Cardiac atrium fibroblast (primary cell): ENCODE measurements around the gene HUS1.

DNA sequence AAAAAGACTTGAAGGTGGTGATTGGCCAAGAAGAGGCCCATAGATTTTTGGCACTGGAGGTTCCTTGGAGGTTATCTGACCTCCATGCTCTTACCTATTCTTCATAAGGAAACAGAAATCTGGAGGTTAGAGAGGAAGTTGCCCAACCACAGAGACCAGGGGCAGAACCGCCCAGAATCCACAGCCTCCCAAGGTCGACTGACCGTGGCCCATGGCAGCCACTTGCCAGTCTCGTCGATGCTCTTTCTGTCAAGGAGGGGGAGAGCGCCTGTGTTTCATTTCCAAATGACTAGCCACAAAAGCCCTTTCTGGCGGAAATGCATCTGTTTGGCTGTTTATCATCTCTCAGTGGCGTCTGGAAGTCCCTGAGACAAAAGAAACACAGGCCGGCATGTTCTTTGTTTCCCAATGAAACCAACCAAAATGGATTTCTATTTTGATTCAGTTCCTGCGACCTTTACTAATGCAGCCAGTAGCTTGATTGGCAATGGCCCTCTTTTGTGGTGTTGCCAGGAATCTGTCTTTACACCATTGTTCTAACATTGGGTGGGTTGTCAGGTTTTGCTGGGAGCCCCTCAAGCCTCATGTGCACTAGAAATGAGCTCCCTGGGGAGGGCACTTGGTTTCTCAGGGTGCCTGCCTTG lies 2.9 kb downstream of the RAMP3 start:
- RAMPAGE, long total RNA: no peak

- RAMPAGE, long total RNA: no peak
Measured at GRCh38 chr7:45721967-45722667, 147.9 kb downstream of the ADCY1 start.

DNA sequence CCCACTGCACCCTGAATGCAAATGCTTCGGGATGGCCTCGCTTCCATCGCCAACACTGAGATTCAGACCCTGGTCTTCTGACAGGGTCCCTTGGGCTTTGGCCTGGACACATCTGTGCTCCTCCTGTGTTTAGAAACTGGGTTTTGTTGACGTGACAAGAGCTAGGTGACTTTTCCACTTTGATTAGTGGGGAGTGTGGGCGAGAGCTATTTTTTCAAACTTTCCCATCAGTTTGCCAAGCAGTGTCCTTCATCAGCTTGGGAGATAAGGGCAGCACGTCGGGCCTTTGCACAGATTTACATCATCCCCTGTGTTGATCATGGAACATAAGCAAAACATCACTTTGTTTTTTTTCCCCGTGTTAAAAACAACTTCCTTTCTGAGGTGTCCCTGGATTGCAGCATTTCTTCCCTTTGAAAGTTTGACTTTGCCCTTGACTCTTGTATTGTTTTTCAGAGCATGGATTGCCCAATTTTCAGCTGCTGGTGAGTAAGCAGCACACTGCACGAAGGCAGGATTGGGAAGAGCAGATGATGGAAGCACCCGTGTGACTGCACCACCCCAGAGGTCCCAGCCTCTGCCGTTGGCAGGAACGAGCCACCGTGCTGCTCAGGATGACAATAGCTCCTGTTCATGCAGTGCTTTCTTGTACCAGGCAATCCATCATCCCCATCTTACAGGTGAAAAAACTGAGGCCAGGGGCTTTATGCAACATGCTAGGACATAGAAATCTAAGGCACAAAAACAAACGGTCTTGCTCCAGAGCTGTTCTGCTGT lies 6.4 kb upstream of the IGFBP1 start:
- RAMPAGE, long total RNA: no peak

GRCh38 chr7:46155317-46155817 lies 234.3 kb upstream of the IGFBP3 start:
- RAMPAGE, long total RNA: no peak

DNA sequence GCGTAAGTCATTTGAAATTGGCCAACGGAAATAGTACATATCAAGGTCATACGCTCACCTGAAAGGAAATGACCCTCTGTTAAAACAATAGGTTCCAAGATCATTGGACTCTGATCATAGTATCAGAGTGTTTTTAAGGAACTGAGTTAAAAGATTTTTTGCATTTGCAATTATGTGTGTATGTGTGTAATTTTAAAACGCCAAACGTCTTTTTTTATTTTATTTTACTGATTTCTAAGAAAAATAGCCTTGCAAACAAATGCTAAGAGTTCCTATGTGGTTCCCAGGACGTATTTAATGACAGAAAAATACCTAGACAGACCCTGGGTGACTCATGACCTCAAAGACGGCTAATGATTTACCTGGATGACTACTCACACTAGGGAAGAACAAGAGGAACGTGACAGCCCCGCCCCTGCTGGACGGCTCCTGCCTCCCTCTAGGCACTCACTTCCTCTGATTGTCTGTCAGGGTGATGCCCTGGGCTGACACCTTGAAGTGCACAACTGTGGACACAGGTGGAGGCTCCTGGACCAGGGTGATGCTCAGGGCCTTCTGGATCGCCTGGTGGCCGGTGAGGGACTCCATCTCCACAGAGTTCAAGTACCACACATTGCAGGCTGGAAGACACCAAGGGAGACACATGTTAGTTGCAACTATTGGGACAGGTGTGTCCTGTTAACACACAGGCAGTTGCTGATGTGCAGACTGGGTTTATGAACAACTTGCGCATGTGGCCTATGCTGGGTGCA lies 298.5 kb downstream of the TNS3 start:
- RAMPAGE, long total RNA: no peak

GRCh38 chr7:47327846-47328555 lies 253.9 kb downstream of the TNS3 start:
- RAMPAGE, long total RNA: no peak

- RAMPAGE, long total RNA: no peak
Measured at GRCh38 chr7:47352520-47353085, 229.3 kb downstream of the TNS3 start.

DNA sequence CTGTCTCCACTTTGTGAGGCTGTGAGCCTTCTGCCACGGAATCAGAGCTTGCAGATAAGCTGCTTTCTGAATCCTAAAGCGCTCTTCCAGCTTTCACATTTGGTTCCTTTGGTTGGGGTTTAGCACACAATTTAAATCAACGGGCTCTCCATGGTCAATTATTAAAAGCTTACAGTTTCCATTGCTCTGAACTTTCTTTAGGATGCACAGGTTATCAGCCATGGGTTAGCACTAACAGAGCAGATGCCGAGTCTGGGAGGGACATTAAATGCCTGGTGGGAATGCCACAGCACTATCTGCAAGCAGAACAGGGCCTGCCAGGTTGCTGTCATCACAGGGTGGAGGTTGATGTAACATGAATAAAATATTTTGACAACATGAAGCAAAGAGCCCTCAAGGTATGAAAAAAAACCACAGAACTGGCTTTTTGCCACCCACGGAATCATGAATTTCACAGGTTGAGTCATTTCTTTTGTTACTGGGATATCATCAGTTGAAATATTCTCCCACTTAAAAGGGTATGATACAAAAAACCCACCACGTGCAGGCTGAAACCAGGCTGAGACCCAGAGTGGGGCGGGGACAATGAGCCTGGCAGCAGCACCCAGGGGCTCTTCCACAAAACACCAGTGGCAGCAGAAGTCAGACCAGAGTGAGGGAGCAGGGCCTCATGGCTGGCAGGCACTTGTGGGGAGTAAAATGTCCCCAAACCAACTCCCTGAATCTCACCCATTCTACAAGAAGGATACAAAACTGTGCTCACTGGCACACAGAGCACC lies 220.2 kb downstream of the TNS3 start:
- RAMPAGE, long total RNA: no peak

DNA sequence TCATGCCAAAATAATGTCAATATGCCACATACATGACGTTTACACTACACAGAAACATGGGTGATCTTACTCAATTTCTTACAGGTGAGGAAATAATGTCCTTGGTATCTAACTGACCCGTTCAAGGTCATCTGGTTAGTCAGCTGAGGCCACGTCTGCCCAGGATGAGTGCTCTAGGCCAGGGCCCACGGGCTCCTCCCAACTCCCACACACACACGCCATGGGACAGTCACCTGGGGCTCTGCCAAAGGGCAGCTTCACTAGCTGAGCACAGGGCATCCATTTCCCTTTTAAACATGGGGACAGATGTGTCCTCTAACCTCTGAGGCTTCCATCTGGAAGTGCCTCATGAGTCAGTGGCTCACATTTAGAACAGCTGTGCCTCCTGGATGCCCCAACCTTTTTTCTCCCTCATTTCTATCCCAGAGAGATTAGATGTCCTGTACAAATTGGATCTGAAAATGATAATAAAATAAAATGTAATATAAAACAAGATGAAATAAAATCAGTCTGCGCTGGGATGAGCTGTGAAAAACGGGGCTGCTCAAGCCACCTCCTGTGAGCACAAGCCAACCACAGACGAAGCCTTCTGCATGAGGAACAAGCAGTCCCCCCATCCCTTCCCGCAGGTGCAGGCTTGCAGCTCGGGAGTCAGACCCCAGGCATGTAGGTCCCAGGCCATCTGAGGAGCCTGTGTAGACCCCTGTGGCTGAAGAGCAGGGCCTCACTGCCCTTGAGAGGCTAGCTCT lies 123.7 kb downstream of the TNS3 start:
- RAMPAGE, long total RNA: no peak

DNA sequence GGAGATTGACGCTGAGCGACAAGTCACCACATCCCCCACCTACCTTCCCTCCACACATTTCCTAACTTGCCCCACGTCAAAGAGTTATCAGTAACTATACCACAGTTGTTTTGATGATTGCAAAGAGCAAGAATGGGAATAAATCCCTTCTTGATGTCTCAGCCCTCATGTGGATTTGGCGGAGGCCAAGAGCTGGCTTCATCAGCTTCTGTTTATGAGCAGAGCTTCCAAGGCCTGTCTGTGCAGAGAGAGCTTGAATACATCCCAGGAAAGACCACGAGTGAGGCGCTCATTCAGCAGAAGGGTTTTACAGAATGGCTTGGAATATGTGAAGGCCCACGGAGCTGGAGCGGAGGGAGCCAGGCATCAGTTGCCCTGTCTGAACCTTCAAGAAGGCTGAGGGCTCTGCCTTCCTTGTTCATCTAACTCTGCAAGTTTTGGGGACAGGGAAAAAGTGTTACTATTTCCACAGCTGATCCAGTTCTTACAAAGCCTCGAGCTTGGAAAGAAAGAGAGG lies 28.2 kb upstream of the TNS3 start:
- RAMPAGE, long total RNA: no peak

DNA sequence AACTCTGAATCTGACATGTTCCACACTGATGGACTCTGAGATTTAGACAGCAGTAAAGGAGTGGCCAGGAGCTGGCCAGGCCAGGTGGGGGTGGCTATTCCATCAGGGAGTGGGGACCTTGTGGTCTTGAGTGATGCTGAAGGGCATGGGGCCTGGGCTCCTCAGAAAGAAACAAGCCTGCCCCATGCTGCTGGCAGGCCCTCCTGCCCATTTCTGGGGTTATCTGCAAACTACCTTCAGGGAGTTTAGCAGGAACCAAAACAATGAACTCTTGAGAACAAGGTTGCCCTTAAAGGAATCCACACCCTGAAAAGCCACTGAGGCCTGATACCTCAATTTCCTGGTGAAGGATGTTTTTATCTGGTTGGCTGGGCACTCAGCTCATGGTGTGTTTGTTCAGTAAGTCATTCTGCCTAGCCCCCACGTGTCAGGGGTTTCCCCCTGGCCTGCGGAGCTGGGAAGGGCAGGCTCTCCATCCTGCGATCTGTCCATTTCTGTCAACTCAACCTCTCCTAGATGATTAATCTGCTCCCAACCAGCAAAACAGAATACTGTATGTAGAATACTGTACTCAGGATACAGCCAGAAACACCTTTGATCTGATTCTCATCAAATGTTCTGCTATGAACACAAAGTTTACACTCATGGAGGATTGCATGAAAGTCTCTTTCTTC lies 143.4 kb upstream of the TNS3 start:
- RAMPAGE, long total RNA: no peak

DNA sequence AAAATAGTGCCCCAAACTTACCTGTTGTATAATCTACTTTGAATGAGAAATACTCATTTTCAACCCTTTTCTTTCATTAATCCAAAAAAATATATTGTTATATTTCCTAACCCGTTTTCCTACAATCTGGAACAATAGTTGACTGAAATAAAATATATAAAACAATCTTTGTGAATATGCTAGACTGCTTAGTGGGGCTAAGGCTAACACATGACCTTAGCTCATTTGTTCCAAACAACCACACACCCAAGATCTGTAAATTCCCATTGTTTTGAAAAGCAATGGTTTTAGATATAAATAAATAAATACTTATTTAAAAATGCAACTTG lies 7.5 kb downstream of the HUS1 start:
- RAMPAGE, long total RNA: no peak

DNA sequence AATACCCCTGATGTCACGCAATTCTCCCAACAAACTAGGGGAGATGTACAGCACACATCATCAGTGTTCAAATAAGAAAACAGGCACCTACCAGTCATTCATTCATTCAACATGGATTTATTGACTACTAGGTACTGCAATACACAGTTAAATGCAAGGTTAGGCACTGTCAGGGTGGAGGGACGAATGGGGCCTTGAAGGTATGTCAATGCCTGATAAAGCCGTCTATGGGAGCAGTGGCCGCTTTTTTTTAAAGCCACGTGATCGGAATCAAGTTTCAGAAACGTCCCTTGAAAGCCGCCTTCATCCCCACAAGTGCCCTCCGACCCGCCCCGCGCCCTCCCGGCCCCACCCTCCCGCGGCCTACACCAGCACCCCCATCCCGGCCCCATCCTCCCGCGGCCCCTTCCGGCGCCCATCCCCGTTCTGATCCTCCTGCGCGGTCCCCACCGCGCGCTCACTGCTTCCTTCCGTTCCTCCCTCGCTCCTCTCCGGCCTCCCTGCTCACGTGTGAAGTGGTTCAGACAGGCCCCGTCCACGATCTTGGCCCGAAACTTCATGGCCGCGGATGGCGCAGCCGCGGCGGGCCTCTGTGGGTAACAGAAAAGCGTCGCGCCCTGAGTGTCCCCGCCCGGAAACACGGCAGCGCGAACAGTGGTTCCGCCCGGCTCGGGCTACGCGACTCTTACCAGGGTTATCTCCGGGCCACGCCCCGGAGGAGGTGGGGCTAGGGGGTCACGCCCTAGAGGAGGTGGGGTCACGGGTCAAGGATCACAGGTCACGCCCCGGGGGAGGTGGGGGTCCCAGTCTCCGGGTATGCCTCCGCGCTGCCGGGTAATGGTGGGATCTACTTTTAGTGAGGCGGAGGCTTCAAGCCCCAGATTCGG lies at the start of gene HUS1:
HUS1 (minus strand) TSS at position 656 of the 887 bp plus-strand sequence.
- RAMPAGE, long total RNA: start-site peak on the minus strand centred at position 575 of the sequence, 19 bp wide, 54 and 9 reads in 2 replicates

DNA sequence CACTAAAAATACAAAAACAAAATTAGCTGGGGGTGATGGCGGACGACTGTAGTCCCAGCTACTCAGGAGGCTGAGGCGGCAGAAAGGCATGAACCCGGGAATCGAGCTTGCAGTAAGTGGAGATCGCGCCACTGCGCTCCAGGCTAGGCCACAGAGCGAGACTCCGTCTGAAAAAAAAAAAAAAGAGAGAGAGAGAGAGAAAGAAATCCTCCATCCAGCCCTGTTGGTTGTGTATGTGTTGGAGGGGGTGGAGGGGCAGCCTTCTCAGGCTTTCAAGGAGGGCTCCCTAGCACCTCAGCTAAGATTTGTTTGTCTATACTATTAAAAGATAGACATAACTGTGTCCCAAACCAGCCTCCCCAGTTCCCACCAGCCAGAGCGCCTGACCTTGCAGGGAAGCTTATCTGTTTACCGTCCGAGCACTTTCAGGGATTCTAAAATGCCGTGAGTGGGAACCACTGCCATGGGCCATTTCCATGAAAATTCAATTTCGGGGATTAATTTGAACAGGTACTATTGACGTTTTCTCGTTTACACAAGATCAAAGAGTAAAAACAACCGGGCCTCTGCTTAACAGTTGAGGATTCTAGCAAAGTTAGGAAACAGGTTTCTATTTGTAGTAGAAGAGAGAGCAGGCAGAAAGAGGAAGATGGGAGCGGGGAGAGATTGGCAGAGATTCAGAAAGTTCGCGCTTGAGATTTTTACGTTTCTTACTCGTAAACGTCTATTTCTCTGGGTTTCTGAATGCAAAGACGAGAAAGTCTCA lies 800 bp upstream of the VWC2 start:
- RAMPAGE, long total RNA: no peak

- RAMPAGE, long total RNA: no peak
Measured at GRCh38 chr7:50120198-50120553, 24.5 kb downstream of the SPATA48 start.

GRCh38 chr7:50206263-50207186 lies 98.0 kb upstream of the IKZF1 start:
- RAMPAGE, long total RNA: no peak

DNA sequence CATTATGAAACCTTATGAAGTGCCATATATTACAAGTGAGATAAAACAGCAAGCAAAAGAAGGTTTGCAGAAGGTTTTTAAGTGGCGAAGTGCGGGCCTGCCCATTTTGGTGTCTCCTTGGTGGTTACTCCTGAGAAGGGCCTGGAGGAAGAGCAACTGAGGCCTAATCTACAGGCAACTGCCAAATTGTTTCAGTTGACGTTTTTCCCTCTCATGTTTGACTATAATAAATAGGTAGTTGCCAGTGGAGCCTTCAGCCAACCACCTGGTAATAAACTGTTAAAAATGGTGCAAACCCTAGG lies 3.6 kb downstream of the IKZF1 start:
- RAMPAGE, long total RNA: no peak

DNA sequence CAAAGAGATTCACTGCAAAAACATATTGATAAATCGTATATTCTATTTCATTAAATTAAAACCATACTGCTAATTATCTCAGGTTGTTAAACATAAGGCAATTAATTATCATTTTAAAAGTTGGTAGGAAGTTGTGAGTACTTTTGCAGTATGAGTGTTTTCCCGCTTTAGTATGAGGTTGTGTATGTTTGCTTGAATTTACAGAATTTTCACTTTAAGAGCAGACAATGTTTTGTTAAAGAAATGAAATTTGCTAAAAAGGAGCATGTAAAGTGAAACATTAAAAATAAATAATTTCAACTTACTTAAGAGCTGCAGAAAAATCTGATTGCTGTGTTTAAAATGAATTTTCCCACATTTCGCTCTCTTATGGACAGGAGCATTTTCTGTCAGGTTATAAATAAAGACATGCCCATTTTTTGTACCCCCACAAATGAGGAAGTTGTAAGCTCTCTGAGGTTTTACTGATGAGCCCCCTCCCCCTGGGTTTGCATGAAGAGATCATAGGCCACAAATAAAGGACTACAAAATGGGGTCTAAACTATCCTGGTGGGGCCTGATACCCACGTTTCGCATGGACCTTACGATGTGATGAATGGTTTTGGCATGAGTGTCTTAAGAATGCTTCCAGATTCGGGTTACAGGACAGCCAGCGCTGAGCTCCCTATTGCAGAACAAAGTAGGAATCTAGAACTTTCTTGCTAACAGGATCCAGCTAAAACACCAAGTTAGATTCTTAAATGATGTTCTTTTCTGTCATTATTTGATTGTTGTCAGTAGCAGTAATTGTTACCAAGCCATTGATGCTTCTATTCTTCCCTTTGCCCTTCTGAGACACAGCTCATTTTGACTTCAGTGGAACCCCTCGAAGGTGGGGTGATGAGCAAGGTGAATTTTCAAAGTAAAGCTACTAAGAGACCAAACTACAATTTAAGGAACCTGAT lies 5.8 kb downstream of the IKZF1 start:
- RAMPAGE, long total RNA: no peak

GRCh38 chr7:50329849-50330598 lies 25.5 kb downstream of the IKZF1 start:
- RAMPAGE, long total RNA: no peak

DNA sequence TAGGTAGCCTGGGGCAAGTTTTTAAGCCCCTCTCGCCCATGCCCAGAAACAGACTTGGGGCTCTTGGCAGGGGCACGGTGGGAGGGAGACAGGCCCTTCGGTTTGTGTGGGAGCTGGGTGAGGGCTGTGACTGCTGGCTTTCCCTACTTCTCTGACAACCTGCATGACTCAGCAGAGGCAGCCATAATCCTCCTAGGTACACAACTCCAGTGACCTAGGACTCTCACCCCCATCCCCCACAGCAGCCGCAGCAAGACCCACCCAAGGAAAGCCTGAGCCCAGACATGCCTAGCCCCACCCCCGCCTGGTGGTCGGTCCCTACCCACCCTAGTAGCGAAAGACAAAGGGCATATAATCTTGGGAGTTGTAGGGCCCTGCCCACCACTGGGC lies 51.6 kb downstream of the DDC start:
- RAMPAGE, long total RNA: no peak